ENCODE results near the genes CISD1 and ANK3.

GRCh38 chr10:53457963-53458310, 685.4 kb upstream of the MBL2 start:
- PRO-cap, 10 experiments, result no peak in any of the 10 experiments

DNA sequence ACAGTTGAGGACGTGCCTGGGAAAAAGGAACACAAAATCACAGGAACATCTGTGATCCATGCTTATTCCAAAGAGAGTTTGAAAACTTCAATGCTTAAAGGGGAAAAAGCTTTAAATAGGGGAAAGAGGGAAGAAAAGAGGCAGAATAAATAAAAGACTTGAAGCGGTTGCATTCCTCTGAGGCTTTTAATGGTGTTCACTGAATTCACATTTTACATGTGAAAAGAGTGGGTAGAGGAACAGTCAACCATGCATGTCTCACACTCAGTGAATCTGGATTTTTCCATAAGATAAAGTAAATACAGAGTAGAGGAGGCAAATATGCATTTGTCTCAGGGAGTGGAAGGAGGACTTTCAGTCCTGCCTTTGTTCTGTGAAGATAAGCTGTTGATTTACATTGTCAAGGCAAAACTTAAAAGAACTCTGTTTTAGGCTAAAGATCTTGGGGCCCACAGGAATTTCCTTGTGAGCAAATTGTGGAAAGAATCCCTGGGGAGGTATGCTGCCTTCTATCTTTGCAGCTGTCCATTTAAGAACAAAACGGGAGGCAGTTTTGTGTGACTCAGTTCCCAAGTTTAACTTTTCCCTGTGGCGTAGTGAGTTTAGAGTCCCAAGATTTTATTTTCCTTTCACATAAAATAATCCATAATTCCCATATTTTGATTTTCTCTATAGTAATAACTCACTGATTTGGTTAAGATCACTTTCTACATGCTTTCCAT, 825.3 kb upstream of the MBL2 start:
- PRO-cap, 10 experiments, result no peak in any of the 10 experiments

- PRO-cap, 10 experiments, result no peak in any of the 10 experiments
Measured at GRCh38 chr10:54868885-54869242, 67.8 kb upstream of the PCDH15 start.

- PRO-cap, 10 experiments, result no peak in any of the 10 experiments
Measured at GRCh38 chr10:57692330-57692700, 575.4 kb downstream of the IPMK start.

GRCh38 chr10:57864831-57865174, 402.9 kb downstream of the IPMK start:
- PRO-cap, 10 experiments, result no peak in any of the 10 experiments

DNA sequence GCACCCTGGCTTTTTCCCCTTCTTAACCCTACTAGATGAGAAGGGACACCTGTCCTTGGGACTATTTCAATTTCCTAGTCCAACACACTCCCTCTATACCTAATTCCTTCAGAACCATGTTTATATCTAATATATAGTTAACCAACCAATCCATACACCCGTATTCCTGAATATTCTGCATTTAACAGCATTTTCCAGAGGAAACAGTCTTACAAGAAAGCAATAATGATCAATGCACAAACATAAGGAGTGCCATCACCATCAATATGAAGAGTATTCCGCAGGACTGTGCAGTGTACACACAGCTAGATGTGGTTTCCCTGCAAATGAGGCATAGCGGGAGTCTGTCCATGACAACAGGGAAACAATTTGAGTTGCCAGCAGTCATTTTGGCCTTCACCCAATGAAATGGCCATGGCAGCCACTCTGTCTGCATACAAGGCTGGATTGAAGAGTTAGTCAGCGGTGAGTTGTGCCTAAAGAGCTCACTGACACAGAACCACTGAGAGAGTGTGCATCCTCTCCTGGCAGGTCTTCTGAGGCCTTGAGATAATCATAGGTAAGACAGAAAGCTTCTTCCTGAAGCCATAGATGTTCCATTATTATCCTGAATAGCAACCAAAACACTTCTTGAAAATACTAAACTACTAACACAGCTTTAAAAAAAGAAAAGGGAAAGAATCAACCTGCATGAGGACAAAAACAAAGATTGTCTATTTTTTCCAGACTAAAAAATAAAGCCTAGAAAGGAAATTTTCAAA, 303.4 kb downstream of the IPMK start:
- PRO-cap, 10 experiments, result no peak in any of the 10 experiments

DNA sequence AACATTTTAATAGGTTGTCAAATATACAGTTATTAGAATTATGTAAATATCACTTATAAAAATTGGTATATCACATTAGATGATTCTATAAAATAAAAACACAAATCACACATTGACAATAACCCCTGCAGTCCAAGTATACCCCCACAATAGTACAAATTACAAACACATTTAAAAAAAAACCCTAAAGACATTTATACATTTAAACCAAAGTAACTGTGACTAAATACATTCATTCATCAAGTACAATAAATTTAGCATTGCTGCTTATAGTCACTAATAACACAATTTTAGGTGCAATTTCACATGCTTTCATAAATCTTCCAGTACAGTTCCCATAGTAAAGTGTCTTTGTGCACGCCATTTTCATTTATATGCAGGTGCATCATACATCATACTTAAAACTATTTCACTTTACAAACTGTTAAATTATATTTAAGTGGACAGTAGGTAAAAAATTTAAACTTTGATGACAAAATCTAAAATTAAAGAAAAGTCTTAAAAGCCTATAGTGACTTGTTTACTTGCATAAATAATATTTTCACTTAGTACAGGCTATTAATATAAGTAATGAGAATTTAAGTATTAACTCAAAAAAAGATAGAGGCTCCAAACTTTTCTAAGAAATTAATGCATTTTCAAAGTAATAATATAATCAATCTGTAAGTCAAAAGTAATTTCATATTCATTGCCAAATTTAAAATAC, 76.0 kb downstream of the IPMK start:
- PRO-cap, 10 experiments, result no peak in any of the 10 experiments

- PRO-cap, 10 experiments, result peak in 10 of 10 experiments; most common plus-strand start chr10:58269165 (in 10); most common minus-strand start chr10:58268894 (in 5)
Measured at GRCh38 chr10:58268775-58269642, at the start of gene CISD1. CISD1 (plus strand) TSS chr10:58269162.

GRCh38 chr10:58448050-58448362, 62.8 kb downstream of the TFAM start:
- PRO-cap, 10 experiments, result no peak in any of the 10 experiments

DNA sequence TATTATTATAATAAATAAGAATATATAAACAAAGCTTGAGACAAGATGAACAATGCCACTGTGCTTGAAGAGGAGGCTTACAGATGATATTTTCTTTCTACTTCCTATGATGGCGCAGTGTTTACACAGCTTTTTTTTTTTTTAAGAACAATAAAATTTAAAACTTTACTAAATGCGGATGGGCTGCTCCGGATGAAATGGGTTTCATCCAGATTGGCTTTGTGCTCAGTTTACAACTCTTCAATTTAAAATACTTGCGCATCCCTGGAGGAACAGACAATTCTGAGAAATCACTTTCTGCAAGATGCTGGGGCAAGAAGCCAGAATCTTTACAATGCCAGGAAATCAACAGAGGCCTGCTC, 3.8 kb upstream of the FAM13C start:
- PRO-cap, 10 experiments, result no peak in any of the 10 experiments

DNA sequence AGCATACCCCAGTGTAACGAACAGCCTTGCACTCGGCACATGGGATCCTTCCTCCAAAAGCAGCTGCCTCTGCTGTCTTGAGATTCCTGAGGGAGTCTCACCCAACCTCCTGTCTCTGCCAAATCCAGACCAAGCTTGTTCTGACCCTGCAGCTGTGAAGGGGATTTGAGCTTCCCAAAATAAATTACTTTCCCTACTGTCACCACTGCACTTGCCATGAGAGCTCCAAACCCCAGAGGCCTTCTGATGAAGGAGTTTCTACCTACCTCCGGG, 26.9 kb upstream of the MRLN start:
- PRO-cap, 10 experiments, result no peak in any of the 10 experiments

DNA sequence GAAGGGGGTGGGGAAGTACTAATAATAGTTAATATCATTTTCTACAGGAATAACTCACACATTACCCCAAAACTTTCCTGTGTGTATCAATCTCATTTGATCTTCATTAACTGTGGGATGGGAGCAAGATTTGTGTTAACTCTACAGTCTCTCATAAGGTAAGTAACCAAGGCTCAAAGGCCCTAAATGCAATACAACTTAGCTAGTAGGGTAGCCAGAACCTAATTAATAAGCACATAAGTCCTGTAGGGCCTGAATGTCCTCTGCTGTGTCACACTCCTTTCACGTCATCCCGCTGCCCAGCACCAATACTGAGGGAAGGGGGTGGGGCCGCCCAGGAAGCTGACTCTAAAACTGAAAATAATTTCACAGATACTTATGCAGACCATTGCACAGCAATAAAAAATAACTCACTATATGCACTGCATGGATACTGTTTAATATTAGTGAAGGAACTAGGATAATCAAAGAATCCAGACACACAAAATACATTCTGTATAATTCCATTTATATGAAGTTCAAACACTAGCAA, 13.7 kb downstream of the CCDC6 start:
- PRO-cap, 10 experiments, result no peak in any of the 10 experiments

DNA sequence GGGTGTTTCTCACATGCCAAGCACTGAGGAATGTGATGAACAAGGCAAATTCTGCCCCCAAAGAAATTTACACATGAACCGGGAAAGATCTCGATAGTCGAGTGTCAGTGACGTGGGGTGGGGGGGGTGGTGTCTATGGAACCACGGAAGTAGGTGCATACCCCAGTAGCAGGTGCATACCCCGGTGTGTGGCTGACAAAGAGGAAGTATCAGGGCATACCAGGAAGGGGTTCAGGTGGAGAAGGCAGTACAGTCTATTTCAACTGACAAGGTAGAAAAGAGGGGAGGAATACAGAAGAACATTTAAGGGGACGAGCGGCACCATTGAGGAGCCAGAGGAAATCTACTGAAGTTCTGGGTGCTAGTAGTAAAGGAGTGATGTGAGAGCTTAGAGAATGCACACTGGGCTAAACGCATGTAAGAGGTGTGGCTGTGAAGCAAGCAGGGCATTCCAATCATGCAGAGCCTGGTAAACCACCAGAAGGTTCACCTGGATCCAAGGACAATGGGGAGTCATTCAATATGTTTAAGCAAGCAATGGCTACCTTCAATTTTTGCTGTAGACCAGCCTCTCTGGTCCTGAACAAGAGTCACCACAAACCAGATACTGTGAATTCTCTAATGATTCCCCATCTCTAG, 6.2 kb downstream of the CCDC6 start:
- PRO-cap, 10 experiments, result peak in 1 of 10 experiments; most common plus-strand start position 480 of the sequence (in 1); most common minus-strand start position 382 of the sequence (in 1)

- PRO-cap, 10 experiments, result peak in 9 of 10 experiments; most common plus-strand start chr10:59905657 (in 5); most common minus-strand start chr10:59905507 (in 7)
Measured at GRCh38 chr10:59904786-59905925, 1.2 kb downstream of the CCDC6 start.

DNA sequence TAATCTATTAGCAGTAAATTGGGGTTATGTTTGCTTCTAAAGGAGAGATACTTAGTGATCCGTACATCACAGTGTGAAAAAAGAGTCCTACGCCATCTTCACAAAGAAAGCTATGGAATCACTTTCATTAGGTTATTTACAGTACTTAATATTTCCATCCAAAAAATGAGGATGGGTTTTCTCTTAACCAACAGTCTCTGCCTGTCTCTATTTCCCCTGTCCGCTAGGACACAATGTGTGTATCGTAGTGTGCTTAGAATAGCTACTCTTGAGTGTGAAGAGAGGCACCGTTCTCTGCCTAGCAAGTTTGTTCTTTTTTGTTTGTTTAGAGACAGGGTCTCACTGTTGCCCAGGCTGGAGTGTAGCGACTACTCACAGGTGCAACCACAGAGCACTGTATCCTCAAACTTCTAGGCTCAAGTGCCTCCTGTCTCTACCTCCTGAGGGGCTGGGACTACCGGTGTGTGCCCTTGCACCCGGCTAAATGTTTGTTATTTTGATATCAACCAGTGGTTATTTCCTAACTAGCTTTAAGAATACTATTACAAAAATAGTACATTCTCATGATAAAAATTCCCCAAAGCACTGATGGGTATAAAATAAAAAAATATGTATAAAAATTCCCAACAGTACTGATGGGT, 121.9 kb downstream of the ANK3 start:
- PRO-cap, 10 experiments, result no peak in any of the 10 experiments

DNA sequence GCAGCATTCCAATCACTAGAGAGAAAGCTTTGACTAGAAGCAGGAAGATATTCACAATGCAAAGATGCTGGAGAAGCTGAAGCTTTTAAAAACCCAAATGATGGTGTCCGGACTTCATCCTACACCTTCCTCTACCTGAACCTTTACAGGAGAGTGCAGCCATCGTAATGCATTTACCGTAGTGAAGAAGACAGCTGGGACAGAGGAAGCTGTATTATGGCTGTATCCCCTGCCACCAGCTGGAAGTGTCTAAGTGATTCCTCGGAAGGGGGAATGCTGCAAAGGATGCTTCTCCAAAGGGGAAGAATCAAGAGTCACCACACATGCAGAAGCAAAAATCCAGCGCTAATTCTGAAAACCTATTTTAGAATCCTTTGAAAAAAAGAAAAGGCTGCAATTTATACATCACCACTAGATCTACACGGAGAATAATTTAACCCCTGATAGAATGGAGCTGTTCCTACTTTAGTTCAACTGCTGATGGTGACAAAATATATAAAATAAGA, at the start of gene ANK3:
Gene ANK3 (minus strand): TSS at position 254 of the 506 bp plus-strand sequence.
- PRO-cap, 10 experiments, result no peak in any of the 10 experiments

GRCh38 chr10:60490493-60490833, 100.8 kb upstream of the ANK3 start:
- PRO-cap, 10 experiments, result no peak in any of the 10 experiments

- PRO-cap, 10 experiments, result peak in 1 of 10 experiments; most common plus-strand start chr10:61165037 (in 1)
Measured at GRCh38 chr10:61164378-61165127, 220.6 kb upstream of the RHOBTB1 start.

GRCh38 chr10:61751945-61752764, 89.4 kb downstream of the CABCOCO1 start:
- PRO-cap, 10 experiments, result peak in 1 of 10 experiments; most common plus-strand start chr10:61752287 (in 1); most common minus-strand start chr10:61752244 (in 1)

DNA sequence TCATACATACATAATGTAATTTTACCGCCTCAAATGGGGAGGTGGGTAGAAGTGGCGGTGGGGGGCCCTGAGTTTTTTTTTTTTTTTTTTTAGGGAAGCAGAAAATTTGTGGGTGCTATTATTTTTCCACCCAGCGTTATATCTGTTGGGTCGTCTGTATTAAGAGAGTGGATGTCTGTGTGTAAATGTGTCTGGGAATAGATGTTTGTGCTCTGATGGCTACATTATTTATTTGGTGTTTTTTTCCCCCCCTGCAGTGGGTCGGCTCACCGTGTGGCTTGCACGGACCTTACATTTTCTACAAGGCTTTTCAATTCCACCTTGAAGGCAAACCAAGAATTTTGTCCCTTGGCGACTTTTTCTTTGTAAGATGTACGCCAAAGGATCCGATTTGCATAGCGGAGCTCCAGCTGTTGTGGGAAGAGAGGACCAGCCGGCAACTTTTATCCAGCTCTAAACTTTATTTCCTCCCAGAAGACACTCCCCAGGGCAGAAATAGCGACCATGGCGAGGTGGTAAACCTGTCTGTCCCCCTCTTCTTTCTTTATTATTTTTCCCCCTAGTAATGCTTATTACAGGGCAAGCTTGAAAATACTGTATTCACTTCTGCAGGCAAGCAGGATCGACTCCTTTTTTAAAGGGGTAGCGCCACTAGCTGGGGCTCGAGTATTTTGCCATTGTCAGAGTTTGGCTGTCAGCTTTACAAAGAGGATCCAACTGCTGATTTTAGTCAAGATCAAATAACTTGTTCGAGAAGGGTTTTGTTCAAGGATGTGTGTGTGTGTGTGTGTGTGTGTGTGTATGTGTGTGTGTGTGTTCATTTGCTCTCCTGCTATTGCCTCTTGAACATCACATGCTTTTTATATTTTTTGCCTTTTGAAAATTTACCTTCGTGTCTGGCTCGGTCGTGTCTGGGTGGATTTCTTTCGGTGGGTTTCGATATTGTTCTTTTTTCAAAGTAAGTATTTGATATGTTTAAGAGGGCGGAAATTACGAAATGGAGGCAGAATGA, 709 bp downstream of the ARID5B start:
- PRO-cap, 10 experiments, result peak in 7 of 10 experiments; most common plus-strand start position 683 of the sequence (in 5); most common minus-strand start position 417 of the sequence (in 2)